Bronchial epithelial cell (primary cell): ENCODE measurements around the genes JAM3 and GLB1L2.

- RRBS, 2 experiments = no CpG with 5 or more reads among the region's 10 CpGs
Measured at GRCh38 chr11:131909574-131910176, 539.3 kb downstream of the NTM start.

DNA sequence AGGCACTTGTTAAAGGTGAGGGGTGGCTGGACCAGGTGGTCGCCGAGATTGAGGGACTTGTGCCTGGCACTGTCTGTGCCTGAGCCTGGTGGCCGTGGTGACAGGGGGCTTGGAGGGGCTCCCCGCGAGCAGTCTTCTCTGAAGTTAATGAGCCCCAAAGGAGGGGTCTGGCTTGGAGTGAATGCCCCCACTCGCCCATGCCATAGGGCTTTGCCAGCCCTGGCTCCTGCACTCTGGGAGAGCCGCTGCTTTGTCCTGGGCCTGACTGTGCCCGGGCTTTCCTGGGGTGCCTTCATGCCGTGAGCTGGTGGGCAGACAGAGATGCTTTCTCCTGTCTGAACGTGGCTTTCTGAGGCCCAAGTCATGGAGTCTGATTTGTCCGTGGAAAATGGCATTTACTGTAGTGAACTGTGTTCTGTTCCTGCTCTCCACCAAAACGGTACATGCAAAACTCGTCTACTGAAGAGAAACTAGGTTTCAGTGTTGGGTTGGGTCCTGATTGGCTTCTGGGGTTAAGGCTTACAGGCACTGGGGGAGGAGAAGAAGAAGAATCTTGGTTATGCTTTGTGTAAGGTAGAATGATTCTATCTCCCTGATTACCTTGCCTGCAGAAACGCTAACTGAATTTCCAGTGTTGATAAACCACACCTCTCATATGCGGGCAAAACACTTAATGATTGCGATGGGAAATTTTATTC is 541.6 kb downstream of the NTM start:
- RRBS, 2 experiments = no CpG with 5 or more reads among the region's 16 CpGs

DNA sequence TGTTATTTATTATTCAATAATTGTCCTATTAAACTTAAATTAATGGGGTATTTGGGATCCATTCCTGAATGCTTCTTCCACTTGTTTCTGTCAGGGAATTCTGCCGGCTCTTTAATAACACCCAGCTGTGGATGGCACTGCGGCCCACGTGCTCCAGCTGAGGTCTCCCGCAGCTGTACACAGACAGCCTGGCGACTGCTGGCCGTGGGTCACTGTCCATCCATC is 485.0 kb downstream of the OPCML start:
- RRBS, 2 experiments = no CpG with 5 or more reads among the region's 6 CpGs

GRCh38 chr11:134008553-134008925 is 51.8 kb upstream of the IGSF9B start:
- RRBS, 2 experiments = no CpG with 5 or more reads among the region's 4 CpGs

DNA sequence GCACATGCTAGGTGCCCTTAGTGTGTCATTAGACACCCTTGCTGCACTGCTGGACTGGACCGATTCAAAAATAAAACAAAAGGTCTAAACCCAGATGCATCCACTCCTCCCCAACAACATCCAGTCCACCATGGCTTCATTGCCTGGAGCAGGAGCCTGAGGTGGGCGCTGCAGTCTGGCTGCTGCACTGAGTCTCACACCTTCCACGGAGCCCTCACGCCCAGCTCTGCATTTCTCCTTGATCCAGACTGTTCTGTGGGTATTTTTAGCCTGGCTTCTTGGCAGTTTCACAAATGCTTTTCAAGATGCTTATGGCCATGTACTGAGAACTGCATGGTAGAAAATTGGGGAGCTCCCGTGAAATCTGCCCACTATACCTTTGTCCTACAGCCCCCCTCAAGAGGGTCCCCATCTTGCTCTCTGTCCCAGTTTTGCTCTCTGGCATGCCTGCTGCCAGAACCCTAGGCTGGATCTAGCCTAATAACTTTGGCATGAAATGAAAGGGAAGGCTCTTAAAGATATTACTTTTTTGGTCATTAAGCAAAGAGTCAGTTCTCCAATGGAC is 53.3 kb upstream of the JAM3 start:
- RRBS, 2 experiments = no CpG with 5 or more reads among the region's 5 CpGs

DNA sequence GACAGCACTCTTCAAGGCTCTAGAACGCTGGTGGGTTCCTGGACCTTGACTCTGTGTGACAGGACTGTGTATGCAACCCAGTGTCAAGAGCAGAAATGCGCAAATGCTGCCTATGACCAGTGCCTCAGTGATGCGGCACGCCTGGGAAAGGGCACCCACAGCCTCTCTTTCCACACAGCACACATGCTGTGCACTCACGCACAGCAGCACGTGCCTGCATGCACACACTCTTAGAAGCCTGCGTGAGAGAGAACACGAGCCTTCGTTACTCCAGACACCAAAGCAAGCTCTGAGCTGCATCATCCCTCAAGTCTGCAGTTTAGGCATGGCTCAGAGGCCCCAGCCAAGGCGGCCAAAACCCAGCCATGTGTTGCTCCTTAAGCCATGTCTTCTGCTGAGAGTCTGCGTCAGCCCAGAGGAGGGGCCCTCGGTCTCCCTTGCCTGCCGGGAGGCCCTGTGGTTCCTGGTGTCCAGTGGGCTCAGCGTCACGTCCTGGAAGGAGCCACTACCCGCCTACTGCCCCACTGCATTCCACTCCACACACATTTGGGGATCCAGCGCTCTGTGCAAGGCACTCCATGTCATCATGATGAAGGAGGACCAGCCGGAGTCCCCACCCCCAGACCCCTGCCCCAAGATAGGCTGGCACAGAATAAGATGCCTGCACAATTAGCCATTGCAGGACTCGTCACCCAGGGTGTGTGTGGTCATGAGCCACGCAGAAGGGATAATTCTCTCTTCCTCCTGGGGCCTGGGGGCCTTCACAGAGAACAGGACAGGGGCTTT is 26.6 kb upstream of the JAM3 start:
- RRBS, 2 experiments = no CpG with 5 or more reads among the region's 20 CpGs

GRCh38 chr11:134068715-134069339 is at the start of gene JAM3:
JAM3 (plus strand) TSS chr11:134069072.
- RRBS, 2 experiments = under 1 to 2% methylated on average over 13 of the region's 52 CpGs

- RRBS, 2 experiments = no CpG with 5 or more reads among the region's 4 CpGs
Measured at GRCh38 chr11:134168100-134168395, 55.7 kb downstream of the NCAPD3 start.

DNA sequence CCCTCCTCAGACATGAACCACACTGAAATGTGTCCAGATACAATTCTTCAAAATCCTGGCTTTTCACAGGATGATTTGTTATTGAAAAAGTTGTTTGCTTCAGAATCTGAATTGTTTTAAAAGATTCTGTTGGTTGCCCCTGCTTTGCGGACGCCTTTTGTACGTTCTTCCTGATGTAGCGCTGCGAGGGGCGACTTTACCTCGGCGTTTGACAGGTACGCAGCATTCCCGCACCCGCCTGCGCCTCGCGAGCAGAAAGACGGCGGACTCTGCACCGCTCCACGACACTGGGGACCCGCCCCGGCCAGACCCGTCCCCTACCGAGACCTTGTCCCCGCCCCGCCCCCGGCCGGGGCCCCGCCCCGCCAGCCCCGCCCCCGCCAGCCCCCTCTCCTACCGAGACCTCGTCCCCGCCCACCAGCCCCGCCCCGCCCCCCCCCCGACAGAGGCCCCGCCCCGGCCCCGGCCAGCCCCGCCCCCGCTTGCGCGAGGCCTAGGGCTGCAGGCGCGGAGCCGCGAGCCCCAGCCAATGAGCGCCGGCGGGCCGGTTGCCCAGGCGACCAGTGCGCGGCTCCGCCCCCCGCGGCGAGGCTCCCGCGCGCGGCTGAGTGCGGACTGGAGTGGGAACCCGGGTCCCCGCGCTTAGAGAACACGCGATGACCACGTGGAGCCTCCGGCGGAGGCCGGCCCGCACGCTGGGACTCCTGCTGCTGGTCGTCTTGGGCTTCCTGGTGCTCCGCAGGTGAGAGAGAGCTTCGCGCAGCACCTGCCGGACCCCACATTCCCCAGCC is at the start of gene GLB1L2:
GLB1L2 (plus strand) TSS at position 583 of the 791 bp plus-strand sequence.
- RRBS, 2 experiments = 1 to 2% methylated on average over 40 to 47 of the region's 79 CpGs

DNA sequence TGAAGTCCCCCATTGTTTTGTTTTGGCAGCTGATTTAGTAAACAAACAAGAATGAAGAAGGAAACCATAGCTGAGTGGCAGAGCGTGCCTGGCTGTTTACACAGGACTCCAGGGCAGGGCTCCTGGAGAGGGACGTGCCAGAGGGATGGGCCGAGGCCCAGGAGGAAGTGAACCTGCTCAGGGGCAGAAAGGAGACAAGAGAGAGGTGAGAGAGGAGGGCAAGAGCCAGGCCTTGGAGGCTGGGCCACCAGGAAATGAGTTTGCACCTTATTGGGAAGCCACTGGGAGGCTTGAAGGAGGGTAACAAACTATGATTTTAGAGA is 85.6 kb upstream of the B3GAT1 start:
- RRBS, 2 experiments = no CpG with 5 or more reads among the region's 3 CpGs